Temporal lobe (tissue), 2 donors: ENCODE measurements around a stretch of chr15.

GRCh38 chr15:63070922-63071385, 28.4 kb downstream of the TPM1 start:
- RAMPAGE, long total RNA = no peak

DNA sequence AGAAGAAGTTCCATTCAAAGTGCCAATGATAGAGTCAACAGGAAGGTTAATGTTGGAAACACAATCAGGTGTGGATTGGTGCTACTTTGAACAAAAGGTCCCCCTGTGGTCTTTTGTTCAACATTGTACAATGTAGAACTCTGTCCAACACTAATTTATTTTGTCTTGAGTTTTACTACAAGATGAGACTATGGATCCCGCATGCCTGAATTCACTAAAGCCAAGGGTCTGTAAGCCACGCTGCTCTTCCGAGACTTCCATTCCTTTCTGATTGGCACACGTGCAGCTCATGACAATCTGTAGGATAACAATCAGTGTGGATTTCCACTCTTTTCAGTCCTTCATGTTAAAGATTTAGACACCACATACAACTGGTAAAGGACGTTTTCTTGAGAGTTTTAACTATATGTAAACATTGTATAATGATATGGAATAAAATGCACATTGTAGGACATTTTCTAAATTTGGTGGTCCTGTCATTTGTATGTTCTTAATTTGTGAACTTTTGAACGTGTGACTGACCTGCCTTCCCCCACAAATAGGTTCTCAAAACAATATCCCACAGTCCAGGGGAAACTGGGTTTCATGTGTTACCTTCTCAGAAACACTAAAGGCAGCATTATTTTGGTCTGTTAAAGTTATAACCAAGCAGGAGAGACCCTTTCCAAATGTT, 29.0 kb downstream of the TPM1 start:
- RAMPAGE, long total RNA = no peak

GRCh38 chr15:63196905-63197537, 7.6 kb downstream of the RAB8B start:
- RAMPAGE, long total RNA = no peak

DNA sequence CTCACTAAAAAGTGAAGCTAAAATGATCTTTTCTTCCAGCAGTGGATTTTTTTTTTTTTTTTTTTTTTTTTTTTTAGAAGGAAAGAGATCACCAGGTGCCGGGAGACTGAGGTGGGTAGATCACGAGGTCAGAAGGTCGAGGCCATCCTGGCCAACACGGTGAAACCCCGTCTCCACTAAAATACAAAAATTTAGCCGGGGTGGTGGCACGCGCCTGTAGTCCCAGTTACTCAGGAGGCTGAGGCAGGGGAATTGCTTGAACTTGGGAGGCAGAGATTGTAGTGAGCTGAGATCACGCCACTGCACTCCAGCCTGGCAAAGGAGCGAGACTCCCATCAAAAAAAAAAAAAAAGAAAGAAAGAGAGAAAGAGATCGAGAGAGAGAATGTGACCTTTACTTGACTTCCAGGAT, 29.6 kb downstream of the RAB8B start:
- RAMPAGE, long total RNA = no peak

GRCh38 chr15:63322371-63322999, 45.1 kb downstream of the APH1B start:
- RAMPAGE, long total RNA = no peak

DNA sequence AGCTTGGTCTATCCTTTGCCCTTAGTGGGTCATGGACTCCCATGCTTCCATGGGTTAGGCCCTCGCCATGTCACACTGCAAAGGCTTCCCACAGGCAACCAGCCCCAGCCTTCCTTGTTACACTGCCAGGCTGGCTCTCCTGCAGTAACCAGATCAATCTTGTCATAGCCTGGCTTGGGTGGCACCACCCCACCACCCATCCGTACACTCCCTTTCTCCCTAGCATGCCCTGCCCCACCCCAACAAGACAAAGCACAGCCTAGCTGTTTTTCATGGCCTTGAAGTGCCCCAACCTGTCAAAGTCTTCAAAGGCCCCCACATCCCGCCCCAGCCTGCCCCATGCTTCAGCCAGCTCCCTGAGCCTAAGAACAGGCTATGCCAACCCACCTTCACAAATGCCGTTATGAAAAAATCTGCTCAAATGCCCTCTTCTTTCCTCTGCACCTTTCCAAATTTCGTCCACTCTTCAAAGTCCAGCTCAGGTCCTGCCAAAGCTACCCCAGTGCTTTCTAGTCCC, 30.4 kb downstream of the CA12 start:
- RAMPAGE, long total RNA = no peak

GRCh38 chr15:63436811-63437487, 55.3 kb upstream of the CA12 start:
- RAMPAGE, long total RNA = no peak

DNA sequence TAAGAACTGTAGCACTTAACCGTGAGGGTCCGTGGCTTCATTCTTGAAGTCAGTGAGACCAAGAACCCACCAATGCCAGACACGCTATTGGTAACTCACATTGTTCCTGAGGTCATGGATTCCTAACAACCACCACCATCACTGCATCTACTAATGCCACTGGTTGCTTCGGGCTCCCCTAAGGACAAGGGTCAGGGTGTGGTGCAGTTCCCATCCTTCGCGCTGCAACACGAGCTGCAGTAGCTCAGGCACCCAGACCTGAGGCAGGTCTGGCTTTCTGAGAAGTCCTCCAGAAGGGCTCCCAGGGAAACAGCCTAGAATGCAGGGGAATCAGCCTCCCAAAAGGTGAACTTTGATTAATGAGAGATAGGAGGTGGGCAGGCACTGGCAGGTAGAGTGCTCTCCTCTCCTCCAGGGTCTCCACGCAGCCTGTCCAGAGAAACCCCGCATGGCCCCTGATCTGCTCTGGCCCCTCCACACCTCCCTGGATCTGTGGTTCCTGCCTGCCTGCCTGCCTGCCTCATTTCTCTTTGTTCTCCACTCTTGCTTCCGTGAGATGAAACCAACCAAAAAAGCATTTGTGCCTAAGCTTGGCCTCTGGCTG, 44.1 kb upstream of the USP3 start:
- RAMPAGE, long total RNA = no peak

GRCh38 chr15:63490113-63490616, 14.2 kb upstream of the USP3 start:
- RAMPAGE, long total RNA = no peak

GRCh38 chr15:63497440-63498602, 6.6 kb upstream of the USP3 start:
- RAMPAGE, long total RNA = no peak

GRCh38 chr15:63506181-63506943, 2.0 kb downstream of the USP3 start:
- RAMPAGE, long total RNA = no peak

DNA sequence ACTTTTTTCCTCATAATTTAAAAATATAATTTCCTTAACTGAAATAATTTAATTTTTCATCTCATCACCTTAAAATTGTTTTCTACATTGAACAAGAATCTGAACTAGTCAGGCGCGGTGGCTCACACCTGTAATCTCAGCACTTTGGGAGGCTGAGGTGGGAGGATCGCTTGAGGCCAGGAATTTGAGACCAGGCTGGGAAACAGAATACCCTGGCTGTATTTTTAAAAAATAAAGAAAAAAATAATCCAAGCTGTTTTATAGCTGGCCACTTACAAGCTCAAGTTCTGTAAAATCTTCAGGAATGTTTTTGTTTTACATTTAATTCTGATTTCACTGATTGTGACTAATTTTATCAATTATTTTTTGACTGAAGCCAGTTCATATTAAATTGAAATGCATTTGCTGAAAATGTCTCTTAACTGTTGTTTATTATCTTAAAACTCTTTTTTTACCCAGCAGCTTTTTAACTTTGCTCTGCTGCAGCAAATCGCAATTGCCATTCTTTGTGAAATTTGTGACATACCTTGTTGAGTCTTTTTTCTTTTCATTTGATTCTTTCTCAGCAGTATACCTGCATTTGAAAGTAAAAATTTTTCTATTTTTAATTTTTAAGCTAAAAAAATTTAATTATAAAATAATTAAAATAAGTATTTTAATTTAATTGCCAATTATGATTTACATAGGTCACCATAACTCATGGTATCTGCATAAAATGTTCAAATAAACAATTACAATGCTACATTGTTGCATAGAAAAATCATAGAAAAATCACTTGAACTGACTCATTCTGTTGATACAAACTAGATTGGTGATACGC, 46.2 kb upstream of the FBXL22 start:
- RAMPAGE, long total RNA = no peak

DNA sequence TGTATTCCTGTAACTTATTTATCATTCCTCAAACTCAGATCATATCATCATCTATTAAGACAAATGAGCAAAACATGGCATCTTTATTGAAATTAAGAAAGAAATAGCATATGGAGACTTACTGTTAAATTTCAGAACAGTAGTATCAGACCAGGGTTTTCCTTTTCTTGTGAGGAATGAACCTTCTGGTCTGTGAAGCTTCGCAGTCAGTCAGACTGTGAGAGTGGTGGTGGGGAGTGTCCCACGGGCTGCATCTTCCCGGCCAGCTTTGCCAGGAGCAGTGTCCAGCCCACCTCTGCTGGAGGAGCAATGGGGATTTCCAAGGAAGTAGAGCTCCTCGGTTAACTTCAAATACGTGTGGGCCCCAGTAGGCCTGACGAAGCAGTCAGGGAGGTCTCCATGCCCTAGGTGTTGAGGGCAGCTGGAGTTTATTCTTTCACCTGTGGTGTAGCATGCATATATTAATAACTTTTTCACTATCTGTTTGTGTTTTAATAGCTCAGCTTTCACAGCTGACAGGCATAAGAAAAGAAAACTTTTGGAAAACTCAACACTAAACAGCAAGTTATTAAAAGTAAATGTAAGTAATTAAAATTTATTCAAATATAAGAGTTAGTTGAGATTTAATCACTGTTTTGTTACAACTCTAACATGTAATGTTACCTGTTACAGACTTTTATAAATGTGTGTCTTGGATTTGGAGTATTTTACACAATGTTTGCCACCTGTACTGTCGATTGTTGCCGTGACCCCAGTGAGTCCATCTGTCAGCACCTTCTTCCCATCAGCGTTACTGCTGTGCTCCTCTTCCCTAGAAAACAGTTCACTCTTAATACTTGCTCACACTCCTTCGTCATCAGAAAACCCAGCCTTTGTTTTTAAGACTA, 40.8 kb upstream of the FBXL22 start:
- RAMPAGE, long total RNA = no peak

- RAMPAGE, long total RNA = no peak
Observed at GRCh38 chr15:63594493-63595776, 2.3 kb upstream of the FBXL22 start.

DNA sequence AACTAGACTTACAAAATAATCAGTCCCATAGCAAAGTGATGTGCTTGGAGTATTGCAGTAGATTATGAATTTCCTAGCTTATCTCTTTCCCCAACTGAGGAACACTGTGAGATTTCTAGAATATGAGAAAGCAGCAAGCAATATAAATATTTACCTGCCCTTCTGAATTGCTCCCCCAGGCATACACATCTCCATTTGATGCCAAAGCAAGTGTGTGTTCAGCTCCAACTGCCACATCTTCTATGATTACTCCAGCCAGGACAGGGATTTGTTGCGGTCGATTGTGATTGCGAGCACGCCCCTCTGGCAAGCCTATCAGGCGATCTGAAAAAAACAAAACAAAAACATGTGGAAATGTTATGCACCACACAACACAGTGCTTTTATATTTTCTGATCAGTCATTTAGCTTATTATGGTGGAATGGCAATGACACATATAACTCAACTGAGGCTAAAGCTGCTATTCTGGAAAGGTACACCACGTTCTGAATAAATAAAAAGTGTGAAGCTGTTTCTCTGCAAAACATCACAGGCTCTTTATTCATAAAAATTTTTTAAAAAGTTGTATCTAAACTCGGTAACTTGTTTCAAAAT, 33.2 kb downstream of the FBXL22 start:
- RAMPAGE, long total RNA = no peak

DNA sequence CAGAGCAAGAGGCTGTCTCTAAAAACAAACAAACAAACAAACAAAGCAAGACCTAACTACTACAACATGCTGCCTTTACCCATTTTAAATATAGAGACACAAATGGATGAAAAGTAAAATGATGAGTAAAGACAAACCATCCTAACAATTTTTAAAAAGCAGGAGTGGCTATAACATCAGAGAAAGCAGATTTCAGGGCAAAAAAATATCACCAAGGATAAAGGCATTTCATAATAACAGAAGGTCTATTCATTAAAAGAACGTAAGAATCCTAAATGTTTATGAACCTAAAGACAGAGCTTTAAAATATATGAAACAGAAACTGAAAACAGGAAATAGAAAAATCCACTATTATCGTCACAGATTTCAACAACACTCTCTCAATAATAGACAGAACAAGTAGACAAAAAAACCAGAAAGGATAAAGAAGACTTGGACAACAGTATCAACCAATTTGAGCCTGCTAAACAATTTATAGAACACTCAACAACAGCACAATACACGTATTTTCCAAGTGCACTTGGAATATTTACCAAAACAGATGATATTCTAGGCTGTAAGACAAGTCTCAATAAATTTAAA, 71.4 kb downstream of the FBXL22 start:
- RAMPAGE, long total RNA = no peak

DNA sequence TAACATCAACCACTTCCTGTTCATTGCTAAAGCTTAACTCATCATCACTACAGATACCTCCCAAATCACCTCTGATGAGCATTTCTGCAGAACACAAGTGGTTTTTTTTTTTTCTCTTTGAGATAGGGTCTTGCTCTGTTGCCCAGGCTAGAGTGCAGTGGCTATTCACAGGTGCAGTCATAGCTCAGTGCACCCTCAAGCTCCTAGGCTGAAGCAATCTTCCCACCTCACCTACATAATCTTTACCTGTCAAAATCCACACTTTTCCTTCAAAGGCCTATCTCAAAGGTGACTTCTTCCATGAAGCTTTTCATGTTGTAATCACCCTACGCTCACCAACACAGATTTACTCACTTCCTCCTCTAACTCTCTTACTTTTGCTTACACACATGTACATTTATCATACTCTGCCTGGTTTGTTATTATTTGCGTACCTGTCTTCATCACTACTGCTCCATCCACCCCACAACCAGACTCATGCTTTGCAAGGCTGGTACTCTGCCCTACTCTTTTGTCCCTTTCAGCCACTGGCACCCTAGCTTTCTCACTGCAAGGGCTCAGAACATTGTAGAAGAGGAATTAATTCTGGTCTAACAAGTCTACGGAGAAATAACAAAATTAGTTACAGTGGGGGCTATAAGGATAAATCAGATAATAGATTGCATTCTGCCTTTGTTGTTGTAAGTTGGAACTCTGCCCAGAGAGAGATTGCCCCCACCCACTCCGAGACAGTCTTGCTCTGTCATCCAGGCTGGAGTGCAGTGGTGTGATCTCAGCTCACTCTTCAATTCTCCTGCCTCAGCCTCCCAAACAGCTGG, 27.5 kb downstream of the HERC1 start:
- RAMPAGE, long total RNA = no peak

GRCh38 chr15:63927982-63929094, 94.6 kb upstream of the HERC1 start:
- RAMPAGE, long total RNA = no peak

DNA sequence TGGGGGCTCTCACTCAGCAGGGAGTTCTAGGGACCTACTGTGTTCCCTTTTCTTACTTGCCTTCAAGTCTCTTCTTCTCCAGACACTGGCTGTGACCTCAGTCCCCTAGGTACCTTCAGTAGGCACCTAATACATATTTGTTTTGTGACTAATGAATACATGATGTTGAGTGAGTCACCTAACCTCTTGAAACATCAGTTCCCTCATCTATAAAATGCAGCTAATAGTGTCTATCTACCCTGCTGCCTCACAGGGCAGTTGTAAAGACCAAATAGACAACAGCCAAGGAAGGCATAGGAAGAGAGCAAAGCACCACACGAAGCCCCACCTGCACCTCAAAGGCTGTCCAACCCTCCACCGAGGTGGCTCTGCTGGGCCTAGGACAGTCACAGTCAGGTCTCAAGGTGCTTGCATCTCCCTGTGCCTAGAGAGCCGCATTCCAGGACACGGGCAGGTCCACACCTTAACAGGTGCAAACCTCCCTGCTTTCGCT, 29.2 kb downstream of the DAPK2 start:
- RAMPAGE, long total RNA = no peak

- RAMPAGE, long total RNA = no peak
Observed at GRCh38 chr15:64096266-64096938, 620 bp downstream of the SNX1 start.